ENCODE measurements around the genes IGSF1 and PABIR3.

- PRO-cap, 10 experiments: peak in 2 of 10 experiments; most common plus-strand start chrX:130750169 (in 1); most common minus-strand start chrX:130750073 (in 1)
These were observed 153.0 kb downstream of the ENOX2 start for GRCh38 chrX:130749698-130750634.

DNA sequence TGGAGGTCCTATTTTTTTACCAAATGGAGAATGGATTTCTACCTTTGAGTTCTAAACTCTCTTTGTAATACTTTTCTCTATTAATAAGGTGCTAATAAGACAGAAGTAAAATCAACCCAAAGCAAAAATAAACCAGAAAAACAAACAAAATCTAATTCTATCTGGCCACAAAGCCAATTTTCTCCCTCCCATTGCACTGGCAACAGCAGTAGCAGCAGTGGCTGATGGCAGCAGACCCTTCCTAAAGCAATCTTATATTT lies 54.7 kb downstream of the ENOX2 start:
- PRO-cap, 10 experiments: peak in 6 of 10 experiments; most common minus-strand start position 152 of the sequence (in 6)

DNA sequence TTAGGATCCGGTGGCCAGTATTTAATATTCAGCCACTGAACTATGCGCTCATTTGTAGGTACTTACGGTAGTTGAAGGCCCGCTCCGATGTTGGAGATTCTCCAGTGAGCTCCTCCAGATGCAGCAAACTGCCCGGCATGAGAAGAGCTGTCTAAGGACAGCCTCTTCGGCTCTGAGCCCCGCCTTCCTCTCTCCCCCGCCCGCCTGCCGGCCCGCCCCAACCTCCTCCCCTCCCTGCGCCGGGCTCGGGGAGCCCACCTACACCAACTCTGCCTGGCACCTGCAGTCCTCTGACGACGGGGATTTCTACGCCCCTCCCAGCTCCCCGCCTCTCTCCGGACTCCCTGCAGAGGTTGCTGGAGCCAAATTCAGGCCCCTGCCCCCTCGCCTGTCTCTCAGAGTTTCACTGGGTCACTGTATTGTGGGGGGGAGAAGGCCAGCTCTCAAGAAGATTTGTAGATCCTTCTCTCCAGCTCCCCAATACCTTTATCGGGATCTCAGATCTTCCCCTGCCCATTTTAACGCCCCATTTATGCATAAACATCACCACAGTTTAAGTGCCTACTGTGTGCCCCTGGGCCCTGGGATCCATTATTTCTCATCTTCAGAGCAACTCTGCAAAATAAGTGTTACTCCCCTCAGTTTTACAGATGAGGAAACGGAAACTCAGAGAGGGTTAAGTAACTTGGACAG lies at the start of gene IGSF1:
Gene IGSF1, minus strand, starts transcription at position 159 of the 693 bp plus-strand sequence.
- PRO-cap, 10 experiments: no peak in any of the 10 experiments

DNA sequence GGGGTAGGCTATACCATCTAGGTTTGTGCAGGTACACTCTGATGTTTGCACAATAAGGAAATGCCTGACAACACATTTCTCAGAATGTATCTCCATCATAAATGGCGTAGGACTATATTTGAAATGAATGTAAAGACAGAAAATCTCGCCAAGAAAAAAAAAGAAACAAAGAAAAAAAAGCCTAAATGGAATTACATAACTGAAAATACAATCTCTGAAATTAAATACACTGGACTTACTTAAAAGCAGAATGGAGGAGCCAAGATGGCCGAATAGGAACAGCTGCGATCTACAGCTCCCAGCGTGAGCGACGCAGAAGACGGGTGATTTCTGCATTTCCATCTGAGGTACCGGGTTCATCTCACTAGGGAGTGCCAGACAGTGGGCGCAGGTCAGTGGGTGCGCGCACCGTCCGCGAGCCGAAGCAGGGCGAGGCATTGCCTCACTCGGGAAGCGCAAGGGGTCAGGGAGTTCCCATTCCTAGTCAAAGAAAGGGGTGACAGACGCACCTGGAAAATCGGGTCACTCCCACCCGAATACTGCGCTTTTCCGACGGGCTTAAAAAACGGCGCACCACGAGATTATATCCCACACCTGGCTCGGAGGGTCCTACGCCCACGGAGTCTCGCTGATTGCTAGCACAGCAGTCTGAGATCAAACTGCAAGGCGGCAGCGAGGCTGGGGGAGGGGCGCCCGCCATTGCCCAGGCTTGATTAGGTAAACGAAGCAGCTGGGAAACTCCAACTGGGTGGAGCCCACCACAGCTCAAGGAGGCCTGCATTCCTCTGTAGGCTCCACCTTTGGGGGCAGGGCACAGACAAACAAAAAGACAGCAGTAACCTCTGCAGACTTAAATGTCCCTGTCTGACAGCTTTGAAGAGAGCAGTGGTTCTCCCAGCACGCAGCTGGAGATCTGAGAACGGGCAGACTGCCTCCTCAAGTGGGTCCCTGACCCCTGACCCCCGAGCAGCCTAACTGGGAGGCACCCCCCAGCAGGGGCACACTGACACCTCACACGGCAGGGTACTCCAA lies 34.9 kb downstream of the OR13H1 start:
- PRO-cap, 10 experiments: peak in 1 of 10 experiments; most common plus-strand start position 251 of the sequence (in 1); most common minus-strand start position 742 of the sequence (in 1)

DNA sequence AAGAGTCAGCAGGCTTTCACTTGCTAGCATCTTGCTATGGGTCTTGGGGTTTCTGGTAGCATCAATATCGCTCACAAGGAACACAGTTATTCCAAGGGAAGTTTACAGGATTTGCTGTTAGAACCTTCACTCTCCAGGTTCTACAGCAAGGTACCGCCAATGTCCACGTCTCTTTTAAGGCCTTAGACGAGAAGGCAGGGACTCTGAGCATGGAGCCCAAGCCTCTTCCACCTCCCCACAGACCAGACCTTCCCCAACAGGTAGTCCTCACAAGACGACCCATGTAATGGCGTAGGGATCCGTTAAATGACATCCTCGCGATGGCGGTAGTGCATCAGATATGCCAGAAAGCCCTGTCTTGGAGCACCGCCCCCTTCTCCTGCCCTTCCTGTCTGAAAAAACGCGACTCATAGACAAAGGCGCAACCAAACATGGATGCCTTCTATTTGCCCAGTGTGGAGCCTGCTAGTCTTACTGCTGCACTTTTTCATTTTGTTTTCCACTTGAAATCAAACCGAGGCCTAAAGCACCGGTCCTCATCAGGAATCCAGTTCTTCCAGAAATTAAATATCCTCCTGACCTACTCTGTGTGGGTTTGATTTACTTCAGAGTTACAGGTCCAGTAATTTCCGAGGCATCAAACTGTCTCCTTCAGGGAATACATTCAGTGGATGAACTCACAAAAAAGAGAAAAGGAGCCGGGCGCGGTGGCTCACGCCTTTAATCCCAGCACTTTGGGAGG lies 185.5 kb downstream of the OR13H1 start:
- PRO-cap, 10 experiments: peak in 1 of 10 experiments; most common plus-strand start position 432 of the sequence (in 1); most common minus-strand start position 307 of the sequence (in 1)

GRCh38 chrX:131812669-131813525 lies 210.2 kb upstream of the STK26 start:
- PRO-cap, 10 experiments: no peak in any of the 10 experiments

DNA sequence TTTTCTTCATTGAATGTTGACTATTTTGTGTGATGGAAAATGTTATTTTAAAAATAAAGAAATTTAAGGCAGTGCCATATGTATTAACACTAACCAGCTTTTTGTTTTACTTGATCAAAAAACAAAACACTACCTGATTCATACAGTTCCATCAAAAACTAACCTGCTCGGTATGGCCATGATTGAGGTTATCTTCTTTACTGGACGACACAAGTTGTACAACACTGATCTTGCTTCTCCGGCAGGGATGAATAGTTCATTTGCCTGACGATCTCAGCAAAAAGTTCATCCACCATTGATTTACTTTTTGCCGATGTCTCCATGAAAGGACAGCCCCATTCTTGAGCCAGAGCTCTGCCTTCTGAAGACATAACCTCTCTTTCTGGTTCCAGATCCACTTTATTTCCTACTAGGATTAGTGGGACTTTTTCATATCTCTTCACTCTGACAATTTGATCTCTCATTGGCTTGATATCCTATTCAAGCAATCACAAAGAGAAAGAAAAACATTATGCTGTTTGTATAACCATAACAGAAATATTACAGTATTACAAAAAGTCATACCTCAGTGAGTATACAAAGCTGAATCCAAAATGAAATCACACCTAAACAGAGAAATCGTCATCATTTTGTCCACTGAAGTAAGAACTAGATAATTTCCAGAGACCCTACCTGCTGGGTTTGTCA lies 5.1 kb downstream of the RAP2C start:
- PRO-cap, 10 experiments: no peak in any of the 10 experiments

DNA sequence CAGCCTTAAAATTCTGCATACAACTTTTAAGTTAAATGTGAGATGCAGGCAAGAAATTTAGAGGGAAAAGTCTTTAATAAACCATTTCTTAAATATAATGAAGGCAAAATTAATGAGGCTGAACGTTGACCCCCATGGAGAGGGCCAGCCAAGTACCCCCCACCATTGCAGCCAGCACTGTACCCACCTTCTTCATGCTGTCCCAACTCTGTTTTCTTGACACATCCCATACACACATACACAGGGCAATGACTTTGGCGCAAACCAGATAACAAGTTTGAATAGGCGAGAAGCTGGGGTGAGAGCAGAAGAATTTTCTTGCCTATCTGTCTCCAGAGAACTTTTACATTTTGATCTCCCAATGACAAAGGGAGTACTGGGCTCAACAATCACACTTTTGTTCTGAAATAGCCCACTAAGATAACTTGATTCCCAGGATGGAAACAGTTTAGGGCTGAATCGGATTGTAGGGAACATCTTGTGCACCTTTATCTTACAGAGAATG lies 77.8 kb downstream of the MBNL3 start:
- PRO-cap, 10 experiments: no peak in any of the 10 experiments

- PRO-cap, 10 experiments: peak in 7 of 10 experiments; most common plus-strand start chrX:132489385 (in 4); most common minus-strand start chrX:132489439 (in 2)
These were observed 634 bp upstream of the MBNL3 start for GRCh38 chrX:132489215-132490128.

- PRO-cap, 10 experiments: peak in 3 of 10 experiments; most common plus-strand start chrX:133188873 (in 2)
These were observed 29.5 kb downstream of the TFDP3 start for GRCh38 chrX:133188763-133188962.

DNA sequence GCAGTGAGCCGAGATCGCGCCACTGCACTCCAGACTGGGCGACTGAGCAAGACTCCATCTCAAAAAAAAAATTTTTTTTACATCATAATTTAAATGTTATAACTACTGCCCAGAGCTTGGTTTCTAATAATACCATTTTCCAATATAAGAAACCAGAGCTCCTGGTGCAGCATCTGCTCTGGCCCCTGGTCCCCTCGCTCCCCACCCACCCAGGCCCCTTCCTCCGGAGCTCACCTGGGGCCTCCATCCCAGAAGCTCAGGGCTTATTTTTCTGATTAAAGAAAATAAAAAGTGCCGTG lies 11.9 kb upstream of the HPRT1 start:
- PRO-cap, 10 experiments: no peak in any of the 10 experiments

DNA sequence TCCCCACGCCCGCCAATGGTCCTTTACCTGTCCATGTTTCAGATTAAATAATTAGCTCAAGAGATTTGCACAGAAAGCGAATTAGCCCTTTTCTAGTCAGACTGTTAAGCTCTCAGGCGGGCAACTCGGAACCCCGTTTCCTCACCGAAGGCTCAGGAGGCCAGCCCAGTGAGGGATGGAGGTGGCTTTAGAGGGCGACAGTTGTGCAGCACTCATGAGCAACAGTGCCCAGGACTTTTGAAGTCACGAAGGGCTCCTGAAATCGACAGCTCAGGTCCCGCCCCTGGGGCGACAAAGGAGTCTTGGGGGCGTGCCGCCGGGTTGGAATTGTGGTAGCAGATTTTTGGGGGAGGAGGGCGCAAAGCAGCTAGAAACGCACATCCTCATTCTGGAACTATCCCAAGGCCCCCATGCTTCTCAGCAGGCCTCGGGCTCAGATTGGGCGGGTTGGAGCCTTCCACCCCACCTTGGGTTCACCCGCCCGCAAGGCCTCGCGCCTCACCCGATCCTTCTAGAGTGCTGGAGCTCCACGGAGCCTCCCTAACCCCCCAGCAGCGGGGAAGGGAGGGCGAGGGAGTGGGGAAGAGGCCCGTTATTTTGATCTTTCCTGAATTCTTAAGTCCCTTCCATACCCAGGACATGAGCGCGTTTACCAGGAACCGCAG lies 85.5 kb downstream of the HPRT1 start:
- PRO-cap, 10 experiments: no peak in any of the 10 experiments

GRCh38 chrX:134546813-134547866 lies 87.2 kb downstream of the HPRT1 start:
- PRO-cap, 10 experiments: no peak in any of the 10 experiments

DNA sequence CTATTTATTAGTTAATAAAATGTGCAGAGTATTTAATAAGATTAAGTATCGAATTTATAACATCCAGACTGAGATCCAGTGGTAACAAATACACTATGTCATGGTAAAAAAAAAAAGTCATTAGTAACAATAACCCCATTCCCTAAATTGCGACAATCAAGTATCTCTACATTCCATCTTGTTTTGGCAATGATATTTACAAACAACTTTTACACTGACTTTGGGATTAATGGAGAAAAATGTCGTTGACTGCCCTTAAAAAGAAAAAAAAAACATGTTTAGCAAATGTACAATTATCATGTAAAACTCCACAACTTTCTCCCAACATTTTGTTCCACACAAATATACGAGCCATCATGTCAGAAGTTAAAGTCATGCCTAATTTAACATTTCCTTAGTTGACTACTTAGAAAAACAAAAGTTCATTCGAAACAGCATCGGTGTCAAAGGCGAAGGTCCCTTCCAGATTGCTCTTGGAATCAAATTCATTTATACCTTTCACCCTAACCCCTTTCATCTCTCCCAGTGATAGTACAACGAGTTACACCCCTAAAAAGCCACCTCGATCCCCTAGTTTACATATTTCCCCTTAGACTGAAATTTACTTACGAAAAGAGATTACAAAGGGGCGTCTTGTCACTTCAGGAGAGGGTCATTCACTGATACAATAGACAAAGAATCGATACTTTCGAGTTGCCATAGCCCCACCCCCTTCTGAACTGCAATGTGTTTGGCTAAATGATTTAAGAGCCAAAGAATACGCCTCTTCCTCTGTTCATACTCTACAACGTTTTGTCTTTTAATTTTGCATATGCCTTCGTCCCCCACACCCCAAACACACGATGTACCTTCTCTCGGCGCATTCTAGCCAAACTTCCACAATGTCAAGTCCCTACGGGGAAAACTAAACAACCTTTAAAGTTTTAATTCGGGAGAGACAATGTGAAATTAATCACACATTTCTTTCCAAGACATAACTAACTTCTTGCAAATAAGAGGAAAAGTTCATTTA lies 88.2 kb downstream of the HPRT1 start:
- PRO-cap, 10 experiments: peak in 2 of 10 experiments; most common plus-strand start position 810 of the sequence (in 2); most common minus-strand start position 661 of the sequence (in 1)

DNA sequence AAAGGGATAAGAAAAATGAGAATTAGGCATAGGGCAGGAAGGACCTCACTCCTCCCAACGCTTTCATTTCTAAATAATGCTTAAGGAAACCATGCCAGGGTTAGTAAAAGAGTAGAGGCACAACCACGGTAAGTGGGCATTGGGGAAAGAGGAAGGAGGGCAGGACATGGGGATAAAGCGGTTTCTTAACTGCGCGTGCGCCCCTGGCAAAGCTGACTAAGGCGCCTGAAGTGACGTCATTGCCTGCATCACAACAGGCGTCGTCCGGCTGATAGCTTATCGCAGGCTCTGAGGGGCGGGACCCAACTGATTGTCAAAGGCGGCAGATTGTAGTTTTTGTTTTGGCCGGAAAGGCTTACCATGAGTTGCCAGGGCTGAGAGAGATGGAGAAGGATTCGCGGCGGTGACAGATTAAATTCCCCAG lies at the start of gene PABIR3:
Gene PABIR3, plus strand, starts transcription at position 339 of the 424 bp plus-strand sequence.
- PRO-cap, 10 experiments: peak in 7 of 10 experiments; most common plus-strand start position 339 of the sequence (in 6); most common minus-strand start position 218 of the sequence (in 2)

GRCh38 chrX:134821324-134821953 lies 14.4 kb downstream of the PABIR3 start:
- PRO-cap, 10 experiments: peak in 3 of 10 experiments; most common minus-strand start chrX:134821475 (in 3)

DNA sequence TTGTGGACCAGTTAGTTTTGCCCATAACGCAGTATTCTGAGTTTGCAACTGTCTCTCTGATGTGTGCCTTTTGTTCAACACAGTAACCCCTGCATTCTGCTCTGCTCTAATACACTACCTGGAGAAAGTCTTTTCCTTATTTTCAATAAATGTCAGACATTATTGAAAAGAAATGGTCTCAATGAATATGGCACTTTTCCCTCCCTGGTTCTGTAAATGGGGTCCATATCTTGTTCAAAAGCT lies 1.1 kb downstream of the RTL8C start:
- PRO-cap, 10 experiments: no peak in any of the 10 experiments

- PRO-cap, 10 experiments: no peak in any of the 10 experiments
These were observed 13.7 kb upstream of the ETDC start for GRCh38 chrX:135295379-135296187.

DNA sequence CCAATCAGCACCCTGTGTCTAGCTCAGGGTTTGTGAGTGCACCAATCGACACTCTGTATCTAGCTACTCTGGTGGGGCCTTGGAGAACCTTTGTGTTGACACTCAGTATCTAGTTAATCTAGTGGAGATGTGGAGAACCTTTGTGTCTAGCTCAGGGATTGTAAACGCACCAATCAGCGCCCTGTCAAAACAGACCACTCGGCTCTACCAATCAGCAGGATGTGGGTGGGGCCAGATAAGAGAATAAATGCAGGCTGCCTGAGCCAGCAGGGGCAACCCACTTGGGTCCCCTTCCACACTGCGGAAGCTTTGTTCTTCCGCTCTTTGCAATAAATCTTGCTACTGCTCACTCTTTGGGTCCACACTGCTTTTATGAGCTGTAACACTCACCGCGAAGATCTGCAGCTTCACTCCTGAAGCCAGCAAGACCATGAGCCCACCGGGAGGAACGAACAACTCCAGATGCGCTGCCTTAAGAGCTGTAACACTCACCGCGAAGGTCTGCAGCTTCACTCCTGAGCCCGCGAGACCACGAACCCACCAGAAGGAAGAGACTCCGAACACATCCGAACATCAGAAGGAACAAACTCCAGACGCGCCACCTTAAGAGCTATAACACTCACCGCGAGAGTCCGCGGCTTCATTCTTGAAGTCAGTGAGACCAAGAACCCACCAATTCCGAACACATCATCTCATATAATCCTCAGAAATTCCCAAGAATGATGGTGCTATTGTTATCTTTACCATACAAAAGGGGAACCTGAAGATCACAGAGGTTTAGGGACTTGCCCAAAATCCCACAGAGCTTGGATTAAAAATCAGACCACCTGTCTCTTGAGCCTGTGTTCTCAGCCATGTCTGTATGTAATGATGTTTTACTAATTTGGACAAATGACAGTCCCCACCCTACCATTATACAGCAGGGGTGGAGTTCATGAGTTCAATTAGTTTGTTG lies 17.3 kb downstream of the ETDC start:
- PRO-cap, 10 experiments: no peak in any of the 10 experiments

DNA sequence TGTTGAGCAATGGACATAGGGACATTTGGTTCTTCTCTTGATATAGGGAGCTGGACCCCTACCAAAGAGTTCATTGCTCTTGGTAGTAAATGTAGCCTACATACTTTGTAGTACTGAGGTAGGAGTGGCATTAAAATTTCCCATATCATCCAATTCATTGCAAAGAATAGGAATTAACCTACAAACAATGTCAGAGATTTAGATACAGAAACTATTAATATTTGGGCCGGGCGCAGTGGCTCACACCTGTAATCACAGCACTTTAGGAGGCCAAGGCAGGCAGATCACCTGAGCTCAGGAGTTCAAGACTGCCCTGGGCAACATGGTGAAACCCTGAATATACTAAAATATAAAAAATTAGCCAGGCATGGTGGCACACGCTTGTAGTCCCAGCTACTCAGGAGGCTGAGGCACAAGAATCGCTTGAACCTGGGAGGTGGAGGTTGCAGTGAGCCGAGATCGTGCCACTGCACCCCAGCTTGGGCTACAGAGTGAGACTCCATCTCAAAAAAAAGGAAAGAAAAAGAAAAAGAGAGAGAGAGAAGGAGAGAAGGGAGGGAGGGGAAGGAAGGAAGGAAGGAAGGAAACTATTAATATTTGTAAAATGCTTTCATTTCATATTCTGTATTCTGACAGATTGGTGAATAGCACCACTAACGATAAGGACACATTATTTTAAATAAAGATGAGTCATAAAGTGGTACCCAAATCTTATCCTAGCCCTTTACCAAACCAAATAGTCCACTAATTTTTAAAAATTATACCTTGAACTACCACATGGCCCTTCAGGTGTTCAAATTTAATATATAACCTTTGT lies 21.7 kb downstream of the INTS6L start:
- PRO-cap, 10 experiments: no peak in any of the 10 experiments